ENCODE measurements around the gene CDH23.

DNA sequence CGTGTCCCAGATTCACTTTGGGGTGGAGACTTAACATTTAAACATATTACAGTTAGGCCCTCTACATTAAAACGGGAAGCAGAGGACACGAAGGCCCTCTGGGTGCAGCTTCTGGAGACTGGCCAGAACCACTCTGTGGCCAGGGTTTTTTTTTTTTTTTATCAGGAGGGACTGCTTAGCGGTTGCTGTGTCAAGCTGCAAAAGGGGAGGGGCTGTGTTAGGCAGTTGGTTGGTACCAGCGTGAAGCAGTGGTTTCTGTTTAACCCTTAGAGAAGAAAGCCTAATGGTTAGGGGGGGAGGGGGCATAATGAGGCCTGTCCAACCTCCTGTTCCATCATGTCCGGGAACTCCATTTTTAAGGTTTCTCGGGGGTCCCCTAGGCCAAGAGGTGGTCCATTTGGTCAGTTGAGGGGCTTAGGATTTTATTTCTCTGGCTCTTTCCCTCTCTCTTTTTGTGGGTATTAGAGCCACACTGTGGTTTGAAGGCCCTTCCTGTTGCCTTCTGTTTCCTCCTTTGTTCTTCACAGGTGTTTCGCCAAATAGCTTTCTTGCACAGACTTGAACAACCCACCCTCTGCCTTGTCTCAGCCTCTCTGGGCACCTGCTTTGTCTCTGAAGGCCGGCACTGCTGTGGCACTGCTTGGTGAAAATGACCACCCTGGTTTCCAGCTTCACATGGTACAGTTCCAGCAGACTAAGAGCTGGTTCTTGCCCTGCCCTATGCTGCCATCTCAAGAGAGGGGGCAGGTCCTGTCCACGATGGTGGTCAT lies 26.4 kb downstream of the PRF1 start:
- PRO-cap, result no peak

DNA sequence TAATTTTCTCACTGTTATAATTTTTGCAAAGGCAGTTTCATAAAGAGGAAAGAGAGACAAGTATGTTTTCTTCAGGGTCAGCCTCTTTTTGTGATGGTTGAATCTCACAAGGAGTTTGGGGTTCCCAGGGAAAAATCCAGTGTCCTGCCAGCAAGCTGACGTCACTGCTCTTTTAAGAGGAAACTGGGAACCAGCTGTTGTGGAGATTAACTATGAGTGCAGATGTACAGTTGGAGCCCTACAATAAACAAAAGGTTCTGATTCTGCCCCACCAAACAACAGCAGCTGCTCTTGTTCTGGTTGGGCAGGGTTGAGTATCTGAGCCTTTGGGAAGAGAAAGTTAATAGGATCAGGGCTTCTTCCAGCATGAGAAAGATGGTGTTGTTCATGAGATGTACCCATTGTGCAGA lies 12.8 kb downstream of the PRF1 start:
- PRO-cap, result no peak

GRCh38 chr10:70679420-70680120 lies 7.3 kb downstream of the ADAMTS14 start:
- PRO-cap, result no peak

DNA sequence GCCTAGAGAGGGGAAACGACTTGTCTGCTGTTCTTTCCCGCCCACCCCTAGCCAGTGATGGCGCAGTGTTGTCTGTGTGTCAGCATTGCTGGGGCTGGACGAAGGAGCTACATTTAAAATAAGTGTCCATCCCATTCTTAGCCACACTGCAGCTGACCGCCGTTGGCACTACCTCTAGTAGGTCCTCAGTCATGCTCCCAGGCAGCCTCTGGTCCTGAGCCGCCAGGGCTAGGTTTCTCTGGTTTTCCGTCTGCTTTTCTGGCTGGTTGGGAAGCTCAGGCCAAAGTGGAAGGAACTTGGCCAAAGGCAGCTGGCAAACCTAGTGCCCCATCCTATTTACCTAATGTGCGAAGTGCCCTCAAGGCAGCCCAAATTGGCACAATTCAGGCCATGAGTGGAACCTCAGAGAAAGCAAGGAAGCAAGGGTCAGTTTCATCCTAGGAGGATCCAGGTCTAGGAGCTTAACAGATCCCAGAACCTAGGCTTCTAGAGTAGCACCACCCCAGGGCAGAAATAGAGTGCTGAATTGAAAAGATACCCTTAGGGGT lies 1.8 kb downstream of the PCBD1 start:
- PRO-cap, result no peak

DNA sequence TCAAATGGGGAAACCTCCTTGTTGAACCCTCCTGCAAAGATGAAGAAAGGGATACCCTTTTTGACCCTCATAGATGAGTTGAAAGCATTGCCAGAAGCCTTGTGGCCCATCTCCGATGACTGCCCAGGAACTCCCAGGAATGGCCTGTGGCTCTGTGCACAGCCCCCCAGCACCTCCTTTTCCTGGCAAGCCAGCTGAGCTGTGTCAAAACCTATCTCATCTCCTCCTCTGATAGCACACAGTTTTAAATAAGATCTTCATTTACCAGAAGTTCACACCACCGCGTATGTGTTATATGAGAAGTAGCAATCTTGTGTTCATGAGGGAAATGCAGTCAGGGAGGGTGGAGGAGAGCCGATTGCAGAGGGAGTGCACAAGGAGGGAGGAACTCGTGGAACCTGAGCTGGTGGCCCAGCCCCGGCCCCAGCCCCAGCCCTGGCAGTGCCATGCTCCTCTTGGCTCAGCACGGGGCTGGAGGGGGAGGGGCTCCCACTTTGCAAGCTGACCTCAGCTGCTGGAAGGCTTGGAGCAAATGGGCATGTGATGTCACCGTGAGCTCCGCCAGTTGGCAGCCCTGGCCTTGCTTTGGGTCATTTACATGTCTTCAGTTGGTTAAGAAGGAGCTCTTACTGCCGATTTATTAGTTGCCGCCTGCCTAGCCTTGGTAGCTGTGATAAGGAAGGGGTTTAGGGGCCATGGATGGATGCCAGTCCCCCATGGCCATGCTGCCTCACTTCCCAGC lies 19.8 kb downstream of the UNC5B start:
- PRO-cap, result no peak

GRCh38 chr10:71248945-71249452 lies 36.6 kb downstream of the UNC5B start:
- PRO-cap, result no peak

DNA sequence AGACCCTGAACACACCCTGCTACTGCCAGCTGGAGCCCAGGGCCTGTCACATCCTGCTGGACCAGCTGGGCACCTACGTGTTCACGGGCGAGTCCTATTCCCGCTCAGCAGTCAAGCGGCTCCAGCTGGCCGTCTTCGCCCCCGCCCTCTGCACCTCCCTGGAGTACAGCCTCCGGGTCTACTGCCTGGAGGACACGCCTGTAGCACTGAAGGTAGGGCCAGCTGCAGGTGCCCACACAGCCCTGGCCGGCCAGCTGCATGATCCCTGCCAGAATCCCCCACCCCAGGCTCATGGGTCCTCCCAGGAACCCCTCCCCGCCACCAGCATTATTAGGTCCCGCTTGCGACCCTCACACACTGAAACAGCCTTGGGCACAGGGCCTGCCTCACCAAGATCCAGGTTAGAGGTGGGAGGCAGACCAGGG lies 25.3 kb upstream of the SLC29A3 start:
- PRO-cap, result no peak

- PRO-cap, result bidirectional peak, plus-strand start at chr10:71396927, minus-strand start at chr10:71396831
These were observed at the start of gene CDH23 for GRCh38 chr10:71395871-71397069. Gene CDH23, plus strand, starts transcription at chr10:71396920.

- PRO-cap, result no peak
These were observed 129.7 kb downstream of the C10orf105 start for GRCh38 chr10:71589900-71590318.

DNA sequence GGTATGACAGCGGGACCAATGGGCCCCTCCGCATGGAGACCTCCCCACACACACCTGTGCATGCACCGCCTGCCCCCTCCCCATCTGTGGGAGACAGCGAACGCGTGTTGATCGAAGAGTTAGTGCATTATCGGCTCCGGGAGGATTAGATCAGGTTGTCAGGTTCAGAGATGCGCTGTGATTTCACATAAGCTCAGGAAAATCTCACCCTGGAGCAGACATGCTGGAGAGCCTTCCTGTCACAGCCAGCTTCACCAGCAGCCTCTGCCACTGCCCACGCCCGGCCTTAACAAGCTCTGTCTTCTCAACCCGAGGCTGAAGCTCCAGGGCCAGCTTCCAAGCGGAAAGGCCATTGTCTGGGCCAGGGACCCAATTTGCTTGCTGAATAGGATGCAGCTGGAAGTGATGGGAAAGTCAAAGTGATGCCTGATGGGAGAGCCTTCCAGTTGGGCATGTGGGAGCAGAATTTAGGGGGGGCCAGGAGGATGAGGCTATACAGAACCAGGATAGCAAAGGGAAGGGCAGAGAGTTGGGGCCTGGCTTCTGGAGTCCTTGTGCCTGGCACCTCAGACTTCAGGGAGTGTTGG lies 36.3 kb downstream of the C10orf105 start:
- PRO-cap, result no peak

DNA sequence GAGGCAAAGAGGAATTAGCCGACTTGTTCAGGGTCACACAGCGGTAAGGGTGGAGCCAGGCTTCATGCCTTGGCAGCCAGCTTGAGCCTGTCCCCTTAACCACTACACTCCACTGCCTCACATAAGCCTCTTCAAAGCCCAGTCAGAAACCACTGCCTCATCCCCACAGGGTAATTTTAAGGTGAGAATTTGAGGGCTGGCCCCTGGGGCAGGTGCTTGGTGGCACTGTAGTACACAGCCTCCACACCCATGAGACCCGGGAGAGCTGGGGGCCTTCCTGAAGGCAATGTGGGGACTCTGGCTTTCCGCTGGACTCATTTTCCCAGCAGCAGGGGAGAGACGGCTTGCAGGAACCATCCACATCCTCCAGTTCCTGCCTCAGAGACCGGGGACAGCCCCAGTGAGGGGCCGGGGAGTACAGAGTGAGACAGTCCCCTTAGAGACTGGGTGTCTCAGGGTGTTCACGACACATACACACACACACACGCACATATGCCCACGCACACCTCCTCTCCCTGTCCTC lies 7.7 kb upstream of the C10orf105 start:
- PRO-cap, result no peak

DNA sequence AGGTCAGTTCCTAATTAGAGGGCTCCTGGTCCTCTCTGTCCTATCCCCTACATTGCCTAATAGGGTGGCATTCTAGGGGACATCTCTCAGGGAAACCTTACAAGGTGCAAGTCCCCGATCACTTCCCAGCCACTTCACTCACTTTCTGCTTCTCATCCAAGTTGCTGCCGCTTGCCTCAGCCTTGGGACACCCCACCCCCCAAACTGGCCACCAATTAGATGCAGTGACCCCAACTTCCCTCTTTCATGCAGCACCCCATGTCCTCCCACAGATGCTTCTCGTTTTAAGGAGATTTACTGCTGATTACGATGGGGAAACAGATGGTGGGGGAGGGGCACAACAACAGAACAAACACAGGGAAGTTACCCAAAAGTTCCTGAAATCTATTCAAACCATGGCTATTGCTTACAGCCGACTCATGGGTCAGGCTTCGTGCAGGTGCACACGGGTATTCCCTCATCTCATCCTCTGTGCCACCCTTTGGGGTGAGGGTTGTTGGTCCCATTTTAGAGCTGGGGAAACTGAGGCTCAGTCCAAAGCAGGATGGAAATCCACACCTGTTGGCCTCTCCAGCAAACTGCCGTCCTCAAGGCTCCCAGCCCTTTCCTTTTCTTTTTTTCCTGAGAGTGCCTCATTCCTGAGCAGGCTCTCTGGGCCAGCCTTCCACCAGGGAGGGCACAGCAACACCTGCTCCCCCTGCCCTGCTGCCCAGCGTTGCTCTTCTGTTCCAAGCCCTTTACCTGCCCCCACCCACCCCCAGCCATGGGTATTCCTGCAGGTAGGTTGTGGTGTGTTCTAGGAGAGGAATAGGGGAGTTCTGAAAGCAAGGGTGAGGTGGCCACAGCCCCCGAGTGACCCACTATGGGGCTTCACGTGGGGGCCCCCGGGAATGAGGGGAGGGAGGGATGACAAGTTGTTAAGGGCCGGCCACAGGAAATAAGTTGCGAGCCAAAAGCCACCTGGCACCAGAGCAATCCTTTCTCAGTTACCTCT lies 19.6 kb downstream of the VSIR start:
- PRO-cap, result no peak

DNA sequence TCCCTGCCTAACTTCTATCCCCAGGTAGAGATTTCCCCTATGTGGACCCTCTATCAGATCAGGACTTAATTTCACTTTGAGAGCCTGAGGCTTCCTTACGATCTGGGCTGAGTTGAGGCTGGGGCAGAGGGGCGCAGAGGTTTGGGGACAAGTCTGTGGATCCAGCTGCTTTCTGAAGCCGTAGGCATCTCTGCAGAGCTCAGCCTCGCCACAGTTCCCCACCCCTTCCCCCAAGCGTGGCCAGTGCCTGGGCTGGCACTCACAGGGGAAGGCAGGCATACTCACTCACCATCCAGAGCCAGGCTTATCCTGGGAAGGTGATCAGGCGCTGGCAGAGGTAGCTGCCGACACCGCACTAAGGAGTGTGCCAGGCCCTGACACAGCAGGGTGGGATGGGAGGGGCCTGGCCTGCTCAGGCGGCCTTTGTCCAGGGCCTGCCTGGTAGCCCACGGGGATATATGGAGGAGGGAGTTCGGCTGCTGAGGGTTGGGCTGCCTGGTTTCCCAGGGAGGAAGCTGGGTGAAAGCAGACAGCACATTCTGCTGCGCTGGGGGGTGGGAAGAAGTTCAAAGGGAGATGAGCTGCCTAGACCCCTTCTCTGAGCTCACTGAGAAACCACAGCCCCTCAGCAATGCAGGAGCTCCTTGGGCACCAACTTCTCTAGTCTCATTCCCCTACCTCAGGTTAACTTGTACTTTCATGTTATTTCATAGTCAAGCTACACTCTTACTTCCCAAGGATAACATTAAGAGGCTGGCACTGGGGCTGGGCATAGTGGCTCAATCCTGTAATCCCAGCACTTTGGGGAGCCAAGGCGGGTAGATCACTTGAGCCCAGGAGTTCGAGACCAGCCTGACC lies 15.8 kb downstream of the VSIR start:
- PRO-cap, result no peak

DNA sequence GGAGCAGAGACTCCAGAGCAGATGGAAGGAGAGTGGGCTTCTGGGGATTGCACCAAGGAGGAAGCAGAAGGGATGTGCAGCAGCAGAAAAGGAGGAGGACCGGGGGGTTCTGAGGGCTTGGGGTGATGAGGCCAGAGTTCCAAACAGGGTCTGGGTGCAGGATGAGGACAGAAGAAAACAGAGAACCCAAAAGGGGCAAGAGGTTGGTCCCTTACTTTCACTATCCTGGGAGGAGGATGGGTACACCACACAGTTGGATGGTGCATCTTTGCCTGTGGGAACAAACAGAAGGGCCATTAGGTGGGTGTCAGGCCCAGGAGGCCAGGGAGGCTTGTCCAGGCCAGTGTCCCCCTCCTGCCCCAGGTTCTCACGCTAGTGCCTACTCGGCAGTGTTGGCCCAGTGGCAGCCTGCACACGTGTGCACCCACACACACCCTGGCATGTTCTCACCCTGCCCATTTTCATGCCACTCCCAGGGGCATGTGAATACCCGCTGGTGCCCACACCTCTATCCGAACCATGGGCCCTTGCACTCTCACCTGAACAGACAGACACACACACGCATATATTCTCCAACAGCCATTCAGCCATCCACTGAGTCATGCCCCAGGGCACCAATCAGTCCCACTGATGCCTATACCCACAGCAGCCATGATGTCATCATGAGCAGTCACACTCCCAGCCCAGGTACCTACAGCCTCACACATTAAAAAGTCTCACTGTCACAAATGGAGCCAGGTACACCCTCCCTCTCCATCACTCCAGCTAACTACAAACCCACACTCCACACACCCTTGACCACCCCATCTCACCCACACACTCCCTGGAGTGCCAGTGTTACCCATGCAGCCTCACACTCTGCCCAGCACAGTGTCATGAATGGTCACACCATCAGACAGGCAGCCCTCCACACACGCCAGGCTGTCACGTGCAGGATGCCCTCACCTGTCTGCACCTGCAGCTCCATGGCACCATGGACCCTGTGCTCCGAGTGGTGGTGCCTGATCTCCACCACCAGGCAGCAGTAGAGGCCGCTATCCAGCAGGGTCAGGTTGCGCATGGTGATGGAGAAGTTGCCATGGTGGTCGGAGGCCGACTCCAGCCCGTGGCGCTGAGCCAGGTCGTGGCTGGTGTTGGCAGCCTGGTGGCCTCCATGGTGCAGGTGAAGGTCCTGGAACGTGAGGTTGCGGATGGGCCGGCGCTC lies 12.3 kb downstream of the VSIR start:
- PRO-cap, result no peak

DNA sequence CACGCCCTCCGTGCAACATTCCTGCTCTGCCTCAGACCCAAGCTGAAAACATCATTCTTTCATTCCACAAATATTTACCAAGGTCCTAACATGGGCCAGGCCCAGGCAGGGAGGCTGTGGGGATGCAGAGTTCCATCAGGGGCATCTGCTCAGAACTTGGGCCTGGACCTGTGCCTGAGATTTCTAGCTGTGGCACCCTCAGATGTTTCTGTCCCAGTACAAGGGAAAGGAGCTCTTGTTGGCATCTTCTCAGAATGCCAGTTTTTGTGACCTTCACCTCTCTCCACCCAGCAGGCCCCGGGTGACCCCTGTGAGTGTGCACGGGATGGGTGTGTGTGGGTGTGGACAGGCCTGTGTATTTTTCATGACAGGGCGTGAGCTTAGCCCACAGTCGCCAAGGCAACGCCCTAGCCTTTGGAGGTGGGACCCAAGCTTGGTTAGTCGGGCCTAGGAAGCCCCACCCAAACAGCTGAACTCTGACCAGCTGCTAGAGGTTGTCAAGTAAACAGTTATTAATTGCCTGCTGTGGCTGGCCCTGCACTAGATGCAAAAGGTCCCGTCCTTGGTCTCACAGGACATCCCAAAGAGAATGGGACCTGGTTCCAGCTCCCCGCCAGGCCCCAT lies 6.3 kb downstream of the VSIR start:
- PRO-cap, result no peak

GRCh38 chr10:71771935-71772767 lies 1.2 kb downstream of the VSIR start:
- PRO-cap, result no peak

- PRO-cap, result no peak
These were observed 38.1 kb upstream of the VSIR start for GRCh38 chr10:71811289-71811984.

- PRO-cap, result bidirectional peak, plus-strand start at chr10:71860717, minus-strand start at chr10:71860444
These were observed 9.4 kb upstream of the PSAP start for GRCh38 chr10:71860149-71861069.

- PRO-cap, result no peak
These were observed 906 bp upstream of the CHST3 start for GRCh38 chr10:71963038-71963940.

DNA sequence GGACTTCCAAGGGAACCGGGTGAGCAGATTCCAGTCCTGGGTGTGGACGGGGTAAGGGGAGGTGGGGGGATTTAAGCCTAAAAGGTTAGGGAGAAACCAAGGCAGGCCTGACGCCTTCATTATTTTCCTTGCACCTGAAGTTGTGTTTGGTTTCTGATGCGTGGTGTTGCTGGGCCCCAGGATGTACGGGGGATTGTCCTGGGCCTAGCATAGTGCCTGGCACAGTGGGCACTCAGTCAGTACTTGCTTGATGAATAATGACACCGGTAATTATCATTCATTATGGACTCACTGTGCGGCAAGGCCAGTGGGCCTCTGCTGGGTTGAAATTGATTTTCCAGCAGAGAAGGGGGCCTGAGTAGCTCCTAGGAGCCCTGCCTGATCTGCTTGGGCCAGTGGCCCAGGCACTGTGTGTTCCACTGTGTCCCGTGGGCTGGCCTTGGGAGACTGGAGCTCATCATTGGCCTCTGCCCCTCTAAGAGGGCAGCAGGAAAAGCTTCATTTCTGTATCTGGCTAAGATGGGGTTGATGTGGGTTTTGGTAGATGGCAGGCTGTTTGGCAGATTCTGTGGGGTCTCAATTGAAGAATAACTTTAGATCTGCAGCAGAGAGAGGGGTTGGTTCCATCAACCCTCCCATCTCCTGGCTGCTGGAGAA lies 1.4 kb downstream of the CHST3 start:
- PRO-cap, result no peak

All from A673 (cell line).